Parietal lobe (tissue), 2 donors: ENCODE measurements around a stretch of chr14.

- RAMPAGE, long total RNA: no peak
Observed at GRCh38 chr14:49857404-49857866, 4.8 kb upstream of the NEMF start.

DNA sequence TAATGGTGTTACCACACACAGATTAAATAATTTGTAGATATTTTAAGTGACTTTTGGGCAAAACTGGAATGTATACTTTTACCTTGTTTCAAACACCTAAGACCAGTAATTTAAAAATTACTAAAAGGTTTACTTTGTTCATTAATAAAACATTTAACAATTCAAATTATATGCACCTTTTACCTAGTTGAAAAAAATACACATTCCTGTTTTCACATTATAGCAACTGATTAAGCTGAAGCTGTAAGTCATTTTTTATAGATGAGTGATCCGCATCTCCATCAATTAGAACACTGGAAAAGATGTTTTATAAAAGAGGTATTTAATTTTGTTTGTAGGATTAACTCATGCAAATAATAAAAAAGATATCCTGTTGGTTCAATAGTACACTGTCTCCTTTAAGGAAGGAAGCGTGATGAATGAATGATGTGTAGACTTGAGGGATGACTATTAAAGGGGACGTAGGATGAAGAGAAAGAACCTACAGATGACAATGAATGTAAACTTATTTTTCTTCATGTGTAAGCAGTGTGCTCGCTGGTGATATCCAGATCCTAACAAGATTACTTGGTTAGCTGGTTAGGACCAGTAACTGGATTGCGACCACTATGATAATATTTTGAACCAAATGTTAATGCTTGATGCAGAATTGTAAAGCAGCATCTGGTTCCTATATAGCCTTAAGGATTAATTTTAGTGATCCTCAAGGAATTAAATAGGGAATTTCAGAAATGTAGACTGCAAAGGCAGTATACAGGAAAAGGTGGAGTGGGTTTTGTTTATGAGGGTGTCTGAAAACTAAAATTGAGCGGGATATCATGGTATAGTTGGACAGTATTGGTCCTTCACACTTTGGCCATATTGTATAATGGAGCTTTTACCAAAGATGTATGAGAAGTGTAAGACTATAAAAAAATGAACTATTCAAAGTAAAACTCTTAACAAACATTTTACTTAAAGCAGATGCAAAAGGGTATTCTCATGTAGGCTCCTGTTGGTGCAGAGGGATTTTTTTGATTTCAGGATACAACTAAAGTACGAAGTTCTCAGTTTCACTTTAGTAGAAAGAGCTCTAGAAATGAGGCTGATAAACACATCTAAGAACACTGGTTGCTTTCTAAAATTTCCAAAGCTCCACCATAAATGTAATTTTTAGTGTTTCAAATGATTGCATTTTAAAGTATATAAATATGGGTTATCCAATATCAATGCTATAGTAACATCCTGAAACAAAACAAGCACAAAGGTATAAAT, 2.7 kb downstream of the ARF6 start:
- RAMPAGE, long total RNA: no peak

DNA sequence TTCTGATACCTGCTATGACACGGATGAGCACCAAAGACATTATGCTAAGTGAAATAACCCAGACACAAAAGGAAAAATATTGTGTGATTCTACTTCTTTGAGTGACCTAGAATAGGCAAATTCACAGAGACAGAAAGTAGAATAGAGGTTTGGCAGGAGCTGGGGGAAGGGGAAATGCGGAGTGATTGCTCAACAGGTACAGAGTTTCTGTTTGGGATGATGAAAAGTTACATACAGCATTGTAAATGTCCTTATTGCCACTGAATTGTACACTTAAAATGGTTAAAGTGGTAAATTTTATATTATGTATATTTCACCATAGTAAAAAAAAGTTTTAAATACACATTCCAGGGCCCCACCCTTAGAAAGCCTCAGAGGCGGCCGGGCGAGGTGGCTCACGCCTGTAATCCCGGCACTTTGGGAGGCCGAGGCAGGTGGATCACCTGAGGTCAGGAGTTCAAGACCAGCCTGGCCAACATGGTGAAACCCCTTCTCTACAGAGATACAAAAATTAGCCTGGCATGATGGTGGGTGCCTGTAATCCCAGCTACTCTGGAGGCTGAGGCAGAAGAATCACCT, 72.3 kb downstream of the ARF6 start:
- RAMPAGE, long total RNA: no peak

GRCh38 chr14:50060526-50061386, 55.6 kb downstream of the VCPKMT start:
- RAMPAGE, long total RNA: no peak

DNA sequence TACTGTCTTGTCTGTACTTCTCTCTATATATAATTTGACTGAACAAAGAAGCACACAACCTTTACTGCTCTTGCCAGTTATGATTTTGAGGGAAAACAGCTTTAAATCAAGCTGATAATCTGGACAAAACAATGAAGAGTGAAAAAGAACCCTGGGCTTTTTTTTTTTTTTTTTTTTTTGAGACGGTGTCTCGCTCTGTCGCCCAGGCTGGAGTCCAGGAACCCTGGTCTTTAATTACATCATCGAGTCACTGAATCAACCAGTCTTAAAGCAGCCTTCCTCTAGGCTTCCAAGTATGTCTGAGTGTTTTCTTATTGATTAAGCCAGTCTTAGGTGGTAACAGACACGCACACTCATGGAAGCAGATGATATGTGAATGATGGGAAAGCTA, 5.9 kb upstream of the VCPKMT start:
- RAMPAGE, long total RNA: no peak

- RAMPAGE, long total RNA: no peak
Observed at GRCh38 chr14:50331503-50332086, 19.5 kb downstream of the DMAC2L start.

DNA sequence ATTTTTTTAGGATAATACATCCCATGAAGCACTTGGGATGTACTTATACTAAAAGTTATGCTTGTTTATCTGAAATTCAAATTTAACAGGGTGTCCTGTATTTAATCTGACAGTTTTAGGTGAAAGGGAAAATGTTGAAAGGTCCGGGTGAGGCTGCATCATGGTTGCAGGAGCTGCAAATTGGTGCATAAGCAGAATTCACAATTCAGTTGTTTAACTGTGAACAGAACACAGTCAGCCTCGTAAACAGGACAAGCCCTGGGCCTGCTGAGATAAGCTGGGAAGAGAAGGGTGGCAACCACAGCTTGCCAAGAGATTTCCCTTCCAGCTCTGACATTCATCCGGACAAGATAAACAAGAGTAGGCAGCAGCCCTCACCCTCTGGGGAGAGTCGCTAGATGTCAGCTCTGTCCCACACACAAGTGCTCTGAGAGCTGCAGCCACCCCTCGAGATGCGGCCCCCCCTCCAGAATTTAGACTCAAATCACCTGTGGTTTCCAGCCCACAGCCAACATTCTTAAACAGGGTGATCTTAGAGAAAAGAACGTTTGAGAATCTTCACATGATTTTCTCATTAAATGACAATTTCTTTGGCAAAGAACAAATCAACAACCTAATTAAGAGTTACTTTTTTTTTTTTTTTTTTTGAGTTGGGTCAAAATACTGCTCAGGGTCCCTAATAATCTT, 30.5 kb downstream of the DMAC2L start:
- RAMPAGE, long total RNA: no peak

- RAMPAGE, long total RNA: no peak
Observed at GRCh38 chr14:50414930-50415433, 18.3 kb upstream of the CDKL1 start.

DNA sequence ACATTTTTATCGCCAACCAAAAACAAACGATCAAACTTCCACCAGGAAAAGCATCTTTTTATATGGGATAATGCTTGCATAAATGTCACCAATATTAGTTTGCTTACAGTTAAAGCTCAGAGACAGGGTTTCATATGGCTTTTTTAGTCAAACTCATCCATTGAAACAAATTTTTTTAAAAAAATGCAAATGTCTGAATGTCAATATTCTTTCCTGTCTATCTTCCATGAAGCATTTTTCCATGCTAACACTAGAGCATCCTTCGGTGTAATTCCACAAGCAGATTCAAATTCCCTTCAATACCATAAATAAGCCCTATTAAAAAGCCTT, 1.0 kb downstream of the MAP4K5 start:
- RAMPAGE, long total RNA: no peak

GRCh38 chr14:50678014-50678415, 9.9 kb upstream of the SAV1 start:
- RAMPAGE, long total RNA: no peak

GRCh38 chr14:50803806-50804102, 27.2 kb downstream of the NIN start:
- RAMPAGE, long total RNA: no peak

- RAMPAGE, long total RNA: no peak
Observed at GRCh38 chr14:50829904-50830975, 722 bp downstream of the NIN start.

DNA sequence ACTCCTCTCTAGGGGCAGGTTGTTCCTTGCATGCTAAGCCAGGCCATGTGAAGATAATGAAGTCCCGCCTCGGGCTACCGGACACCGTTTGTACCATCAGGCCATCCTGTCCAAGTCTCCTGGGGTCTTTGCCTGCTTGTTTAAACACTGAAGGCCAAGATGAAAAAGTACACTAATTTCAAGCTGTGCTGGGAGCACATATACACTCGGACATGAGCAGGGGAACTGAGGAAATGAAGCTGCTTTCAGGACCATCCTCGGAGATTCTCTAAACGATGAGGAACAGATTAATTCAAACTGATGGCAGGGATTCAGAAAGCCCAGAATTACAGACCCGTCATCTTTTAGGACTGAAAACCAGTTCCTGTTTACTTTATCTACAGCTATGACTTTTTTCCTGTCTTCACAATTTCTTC, 6.3 kb upstream of the ABHD12B start:
- RAMPAGE, long total RNA: no peak

- RAMPAGE, long total RNA: no peak
Observed at GRCh38 chr14:51029301-51029571, 65.7 kb downstream of the TRIM9 start.

- RAMPAGE, long total RNA: no peak
Observed at GRCh38 chr14:51360493-51361054, 120.5 kb downstream of the TMX1 start.

DNA sequence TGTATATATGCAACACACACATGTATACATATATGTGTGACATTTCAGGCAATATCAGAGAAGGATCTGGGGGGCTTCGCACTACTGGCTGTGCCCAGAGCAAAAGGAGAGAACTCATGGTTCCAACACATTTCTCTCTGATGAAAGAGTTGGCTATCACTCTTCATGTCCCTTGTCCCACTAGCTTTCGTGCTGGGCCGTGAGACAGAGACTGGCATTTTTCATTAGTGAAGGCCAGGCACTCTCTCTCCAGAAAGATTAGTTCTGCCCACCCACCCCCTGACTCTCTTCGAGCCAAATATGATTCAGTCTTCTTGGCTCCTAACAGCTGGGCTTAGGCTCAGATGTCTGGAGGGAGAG, 5.3 kb upstream of the GNG2 start:
- RAMPAGE, long total RNA: no peak

DNA sequence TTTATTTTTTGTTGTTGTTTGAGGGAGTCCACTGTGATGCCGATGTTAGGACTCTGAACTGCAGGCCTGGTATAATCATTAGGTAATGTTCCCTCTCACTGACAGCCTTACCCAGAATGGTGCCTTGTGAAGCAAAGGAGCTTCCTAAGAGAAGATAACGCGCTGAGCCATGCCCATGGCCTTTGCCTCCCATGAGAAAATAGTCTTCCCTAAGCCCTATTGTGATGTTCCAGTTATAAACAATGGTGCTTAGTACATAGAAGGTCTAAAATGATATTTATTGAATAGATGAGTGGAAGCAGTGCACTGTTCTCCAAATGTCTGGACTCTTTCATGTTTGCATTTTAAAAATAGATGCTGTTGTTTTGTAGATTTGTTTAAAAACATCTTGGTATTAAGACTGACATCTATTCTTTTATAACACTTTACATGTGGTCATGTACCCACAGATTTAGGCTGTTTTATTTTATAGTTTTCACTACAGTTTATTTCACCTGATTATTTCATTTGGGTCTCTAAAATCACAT, 12.1 kb downstream of the GNG2 start:
- RAMPAGE, long total RNA: no peak

DNA sequence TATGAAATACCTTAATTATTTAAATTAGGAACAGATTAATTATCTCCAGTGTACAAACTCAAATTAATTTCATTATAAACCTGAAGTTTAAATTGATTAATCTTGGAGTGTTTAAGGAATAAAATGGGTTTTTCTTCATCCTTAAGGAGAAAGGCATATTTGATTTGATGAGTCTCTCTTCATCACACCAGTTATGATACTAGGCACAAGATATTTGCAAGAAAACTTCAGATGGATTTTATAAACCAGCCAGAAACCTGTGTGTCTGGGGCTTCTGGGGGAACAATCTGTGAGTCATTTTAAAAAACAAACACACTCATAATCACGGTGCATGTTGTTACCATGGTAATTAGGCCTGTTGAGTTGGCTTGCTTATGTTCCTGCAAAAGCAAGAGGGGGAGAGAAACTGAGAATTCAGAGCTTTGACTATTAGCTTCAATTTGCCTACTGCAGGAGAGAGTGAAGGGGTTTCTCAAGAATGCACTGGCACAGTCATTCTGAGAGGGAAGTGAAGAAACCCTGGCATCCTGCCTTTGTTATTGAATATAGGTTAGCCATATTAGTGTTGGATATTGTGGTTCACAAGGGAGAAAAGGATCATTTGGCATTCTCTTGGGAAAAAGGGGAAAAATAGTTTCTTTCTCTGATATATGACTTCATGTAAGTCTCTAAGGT, 12.7 kb downstream of the GNG2 start:
- RAMPAGE, long total RNA: no peak

DNA sequence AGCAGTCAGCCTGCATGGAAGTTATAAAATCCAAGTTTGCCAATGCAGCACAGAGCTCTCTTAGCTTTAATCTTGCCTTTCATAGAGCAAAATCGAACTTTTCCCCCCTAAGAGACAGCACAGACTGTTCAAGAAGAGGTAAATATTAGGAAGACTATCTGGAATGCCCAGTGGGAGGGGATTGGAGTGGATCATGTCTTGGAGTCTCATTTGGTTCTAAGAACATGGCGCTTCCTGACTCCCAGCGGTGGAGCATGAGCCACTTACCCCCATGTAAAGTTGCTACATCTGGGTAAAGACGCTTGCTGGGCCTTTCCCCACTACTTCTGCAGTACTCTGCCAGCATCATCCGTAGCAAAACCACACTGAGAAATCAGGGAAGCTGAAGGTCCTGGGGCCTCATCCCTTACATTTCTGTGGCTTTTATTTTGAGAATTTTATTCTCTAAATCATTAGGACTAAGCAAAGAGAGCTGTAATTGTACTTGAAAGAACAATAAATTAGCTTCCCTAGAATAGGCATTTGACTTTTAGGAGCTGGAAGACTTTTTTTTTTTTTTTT, 20.8 kb downstream of the GNG2 start:
- RAMPAGE, long total RNA: no peak

DNA sequence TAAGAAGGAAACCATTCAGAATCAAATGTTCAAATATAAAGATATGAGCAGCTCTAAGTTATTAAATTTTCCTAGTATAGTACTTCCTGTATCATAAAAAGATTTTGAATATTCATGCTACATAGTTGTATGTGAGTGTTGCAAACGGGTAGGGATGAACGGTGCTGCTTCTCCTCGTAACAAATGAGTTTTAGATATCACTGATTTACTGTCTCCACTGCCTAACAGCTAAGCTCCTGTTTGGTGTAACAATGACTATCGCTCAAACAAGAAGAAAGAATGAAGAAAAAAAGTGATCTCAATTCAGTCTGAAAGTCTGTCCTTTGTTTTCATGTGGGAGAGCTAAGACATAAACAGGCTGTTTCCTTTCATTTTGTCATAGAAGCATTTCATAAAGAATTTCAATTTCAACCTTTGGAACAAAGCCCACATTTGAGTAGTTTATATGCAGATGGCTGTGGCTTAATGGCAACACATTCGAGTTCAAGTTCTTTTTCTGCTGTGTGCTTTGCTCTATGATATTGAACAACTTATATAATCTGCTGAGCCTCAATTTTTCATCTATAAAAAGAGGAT, 26.0 kb upstream of the RTRAF start:
- RAMPAGE, long total RNA: no peak